Measurements from ENCODE around the genes AIP and PITPNM1.

DNA sequence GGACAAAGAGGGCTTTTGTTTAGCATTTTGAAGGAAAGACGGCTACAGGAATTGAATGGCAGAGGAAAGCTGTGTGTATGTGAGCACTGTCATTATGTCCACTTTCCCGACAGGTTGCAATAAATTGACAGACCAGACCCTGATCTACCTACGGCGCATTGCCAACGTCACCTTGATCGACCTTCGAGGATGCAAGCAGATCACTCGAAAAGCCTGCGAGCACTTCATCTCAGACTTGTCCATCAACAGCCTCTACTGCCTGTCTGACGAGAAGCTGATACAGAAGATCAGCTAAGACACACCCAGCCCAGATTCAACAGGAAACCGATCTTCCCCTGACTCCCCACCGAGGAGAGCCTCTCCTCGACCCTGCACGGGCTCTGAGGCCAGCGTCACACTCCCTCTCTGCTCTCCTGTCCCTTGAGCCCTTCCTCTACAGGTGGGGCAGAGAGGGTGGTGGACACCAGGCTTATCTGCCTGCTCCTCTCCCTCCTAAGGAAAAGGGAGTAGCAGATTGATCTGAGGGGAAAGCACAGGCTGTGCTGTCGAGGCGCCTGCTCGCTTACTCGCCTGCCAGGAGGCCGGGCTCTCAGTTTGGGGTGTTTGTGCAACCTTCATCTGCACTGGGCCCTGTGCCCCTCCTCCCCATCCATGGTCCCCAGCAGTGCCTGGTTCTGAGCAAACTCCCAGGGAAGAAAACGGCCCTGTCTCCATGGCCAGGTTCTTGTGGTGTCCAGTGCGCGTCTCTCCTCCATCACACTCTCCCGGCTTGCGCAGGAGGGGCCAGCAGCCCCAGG is 11.3 kb upstream of the GRK2 start:
- RRBS: no CpG with 5 or more reads among the region's 25 CpGs
CAGE:
- cytosol, long polyA plus RNA: no peak
- long polyA plus RNA: no peak
- nucleus, long polyA plus RNA: start-site peak on the minus strand centred at position 331 of the sequence, 55 bp wide, 8 and 20 reads in 2 replicates

DNA sequence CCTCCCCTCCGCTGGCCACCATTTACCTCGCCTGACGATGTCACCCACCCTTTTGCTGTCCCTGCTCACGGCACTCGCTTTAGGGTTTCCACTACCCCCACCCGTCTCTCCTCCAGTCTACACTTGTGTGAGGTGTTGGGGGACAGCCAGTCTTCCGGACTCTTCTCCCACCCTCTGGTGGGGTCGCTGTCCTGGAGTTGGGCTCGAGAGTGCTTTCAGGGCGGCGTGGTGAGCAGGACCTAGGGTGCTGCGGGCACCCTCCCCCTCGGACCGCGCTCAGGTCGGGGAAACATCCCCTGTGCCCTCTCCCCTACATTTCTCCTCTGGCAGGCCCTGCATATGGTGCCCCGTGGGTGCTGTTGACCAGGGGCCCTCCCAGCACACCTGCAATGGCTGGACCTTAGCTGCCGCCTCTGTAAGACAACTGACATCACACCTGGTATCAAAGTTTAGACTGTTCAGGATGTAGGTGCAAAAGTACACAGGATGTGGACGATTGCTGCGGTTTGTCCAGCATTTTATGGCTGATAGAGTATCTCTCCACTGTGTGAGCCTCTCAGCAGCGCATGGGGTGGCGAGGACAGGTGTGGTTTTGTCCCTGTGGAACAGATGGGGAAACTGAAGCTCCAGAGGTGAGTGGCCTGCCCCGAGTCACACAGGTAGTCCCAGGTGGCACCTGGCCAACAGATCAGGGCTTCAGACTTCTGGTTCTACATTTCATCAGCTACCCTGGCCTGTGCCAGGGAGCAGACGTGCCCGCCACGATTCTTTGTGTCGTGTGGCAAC is 1.1 kb downstream of the GRK2 start:
- RRBS: no CpG with 5 or more reads among the region's 27 CpGs
CAGE:
- cytosol, long polyA plus RNA: no peak
- long polyA plus RNA: no peak
- nucleus, long polyA plus RNA: no peak

GRCh38 chr11:67299168-67300110 is 3.9 kb upstream of the SSH3 start:
- RRBS: no CpG with 5 or more reads among the region's 32 CpGs
CAGE:
- cytosol, long polyA plus RNA: no peak
- long polyA plus RNA: no peak
- nucleus, long polyA plus RNA: no peak

GRCh38 chr11:67316958-67317989 is 13.9 kb downstream of the SSH3 start:
- RRBS: 2% methylated on average over 26 of the region's 70 CpGs
CAGE:
- cytosol, long polyA plus RNA: no peak
- long polyA plus RNA: no peak
- nucleus, long polyA plus RNA: no peak

DNA sequence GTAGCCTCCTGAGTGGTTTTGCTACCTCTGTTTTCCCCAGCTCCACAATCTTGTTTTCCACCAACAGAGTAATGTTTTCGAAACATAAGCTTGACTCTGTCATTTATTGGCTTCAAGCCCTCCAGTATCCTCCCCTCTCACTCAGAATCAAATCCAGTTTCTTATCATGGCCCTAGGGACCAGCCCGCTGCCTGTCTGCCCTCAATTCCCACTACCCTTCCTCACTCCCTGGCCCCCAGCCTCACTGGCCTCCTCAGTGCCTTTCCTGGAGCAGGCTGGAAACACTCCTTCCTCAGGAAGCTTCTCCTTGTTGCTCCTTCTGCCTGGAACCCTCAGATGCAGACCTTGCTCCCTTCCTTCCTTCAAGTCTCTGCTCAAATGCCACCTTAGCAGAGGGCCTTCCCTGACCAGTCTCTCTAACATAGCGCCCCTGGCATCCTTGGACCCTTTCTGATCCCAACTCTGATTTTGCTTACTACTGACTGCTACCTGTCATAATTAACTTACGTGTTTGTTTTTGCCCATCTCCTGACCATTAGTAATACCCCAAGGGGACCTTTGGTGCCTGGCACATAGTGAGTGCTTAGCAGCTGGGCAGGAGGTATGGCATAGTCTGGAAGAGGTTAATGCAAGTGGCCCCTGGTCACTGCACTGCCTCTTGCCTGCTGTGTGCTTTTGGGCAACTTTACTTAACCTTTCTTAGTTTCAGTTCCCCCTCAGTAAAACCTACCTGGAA is 3.7 kb downstream of the POLD4 start:
- RRBS: no CpG with 5 or more reads among the region's 4 CpGs
CAGE:
- cytosol, long polyA plus RNA: no peak
- long polyA plus RNA: no peak
- nucleus, long polyA plus RNA: no peak

DNA sequence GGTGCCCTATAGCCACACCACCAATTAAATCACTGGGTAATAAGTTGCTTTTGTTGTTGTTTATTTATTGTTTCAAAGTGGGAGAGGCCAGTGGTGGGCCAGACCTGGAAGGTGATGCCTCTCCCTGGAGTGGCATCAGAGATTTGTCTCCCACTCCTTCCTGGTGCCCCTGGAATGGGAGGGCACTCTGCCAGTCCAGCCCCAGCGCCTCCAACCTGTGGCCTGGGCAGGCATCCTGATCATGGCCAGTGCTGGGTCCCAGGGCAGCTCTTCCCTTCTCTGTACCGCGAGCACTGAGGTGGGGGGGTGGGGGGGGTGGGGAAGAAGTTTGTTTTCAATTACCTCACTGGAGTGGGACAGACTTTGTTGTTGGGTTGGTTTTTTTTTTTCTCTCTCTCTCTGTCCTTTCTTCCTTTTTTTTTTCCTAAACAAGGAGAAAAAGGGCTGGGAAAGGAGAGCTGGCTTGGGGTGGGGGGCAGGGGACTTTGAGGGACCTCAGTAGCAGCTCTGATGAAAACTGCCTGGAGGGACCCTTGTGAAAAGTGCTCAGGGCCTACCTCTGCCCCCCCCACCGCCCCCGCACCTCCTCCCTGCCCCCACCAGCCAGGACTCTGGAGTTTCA is 1.6 kb upstream of the CLCF1 start:
- RRBS: no CpG with 5 or more reads among the region's 5 CpGs
CAGE:
- cytosol, long polyA plus RNA: no peak
- long polyA plus RNA: no peak
- nucleus, long polyA plus RNA: no peak

DNA sequence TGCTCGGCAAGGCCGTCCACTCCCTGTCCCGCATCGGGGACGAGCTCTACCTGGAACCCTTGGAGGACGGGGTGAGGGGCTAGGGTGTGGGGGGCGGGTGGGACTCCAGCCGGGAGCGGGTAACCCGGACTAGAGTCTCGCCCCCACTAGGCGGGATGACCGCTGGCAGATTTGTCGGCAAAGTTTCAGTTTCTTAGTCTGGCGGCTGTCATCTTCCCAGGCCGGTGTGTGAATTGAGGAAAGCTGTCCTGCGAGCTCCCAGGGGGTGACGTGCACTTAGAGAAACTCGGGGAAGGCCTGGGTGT is 327 bp downstream of the RAD9A start:
- RRBS: under 1% methylated on average over 6 of the region's 19 CpGs
CAGE:
- cytosol, long polyA plus RNA: no peak
- long polyA plus RNA: no peak
- nucleus, long polyA plus RNA: start-site peak on the plus strand centred at position 110 of the sequence, 80 bp wide, 30 and 29 reads in 2 replicates

- RRBS: 70% methylated on average over 4 of the region's 10 CpGs
CAGE:
- cytosol, long polyA plus RNA: no peak
- long polyA plus RNA: no peak
- nucleus, long polyA plus RNA: no peak
Observed at GRCh38 chr11:67404537-67405169, 770 bp downstream of the TBC1D10C start.

- RRBS: 81% methylated on average over 9 of the region's 33 CpGs
CAGE:
- cytosol, long polyA plus RNA: no peak
- long polyA plus RNA: no peak
- nucleus, long polyA plus RNA: no peak
Observed at GRCh38 chr11:67432582-67433563, 4.6 kb downstream of the RPS6KB2 start.

GRCh38 chr11:67482500-67483700 is at the start of gene AIP:
Gene AIP (plus strand): TSS chr11:67483026.
- RRBS: 1% methylated on average over 8 of the region's 67 CpGs
CAGE:
- cytosol, long polyA plus RNA: start-site peak on the plus strand at chr11:67483040-67483055, 54 and 97 reads in 2 replicates; start-site peak on the plus strand at chr11:67483115-67483150, 400 and 802 reads in 2 replicates
- long polyA plus RNA: start-site peak on the plus strand at chr11:67483038-67483055, 65 and 72 reads in 2 replicates; start-site peak on the plus strand at chr11:67483124-67483150, 544 and 426 reads in 2 replicates
- nucleus, long polyA plus RNA: start-site peak on the plus strand at chr11:67483124-67483150, 248 and 265 reads in 2 replicates

DNA sequence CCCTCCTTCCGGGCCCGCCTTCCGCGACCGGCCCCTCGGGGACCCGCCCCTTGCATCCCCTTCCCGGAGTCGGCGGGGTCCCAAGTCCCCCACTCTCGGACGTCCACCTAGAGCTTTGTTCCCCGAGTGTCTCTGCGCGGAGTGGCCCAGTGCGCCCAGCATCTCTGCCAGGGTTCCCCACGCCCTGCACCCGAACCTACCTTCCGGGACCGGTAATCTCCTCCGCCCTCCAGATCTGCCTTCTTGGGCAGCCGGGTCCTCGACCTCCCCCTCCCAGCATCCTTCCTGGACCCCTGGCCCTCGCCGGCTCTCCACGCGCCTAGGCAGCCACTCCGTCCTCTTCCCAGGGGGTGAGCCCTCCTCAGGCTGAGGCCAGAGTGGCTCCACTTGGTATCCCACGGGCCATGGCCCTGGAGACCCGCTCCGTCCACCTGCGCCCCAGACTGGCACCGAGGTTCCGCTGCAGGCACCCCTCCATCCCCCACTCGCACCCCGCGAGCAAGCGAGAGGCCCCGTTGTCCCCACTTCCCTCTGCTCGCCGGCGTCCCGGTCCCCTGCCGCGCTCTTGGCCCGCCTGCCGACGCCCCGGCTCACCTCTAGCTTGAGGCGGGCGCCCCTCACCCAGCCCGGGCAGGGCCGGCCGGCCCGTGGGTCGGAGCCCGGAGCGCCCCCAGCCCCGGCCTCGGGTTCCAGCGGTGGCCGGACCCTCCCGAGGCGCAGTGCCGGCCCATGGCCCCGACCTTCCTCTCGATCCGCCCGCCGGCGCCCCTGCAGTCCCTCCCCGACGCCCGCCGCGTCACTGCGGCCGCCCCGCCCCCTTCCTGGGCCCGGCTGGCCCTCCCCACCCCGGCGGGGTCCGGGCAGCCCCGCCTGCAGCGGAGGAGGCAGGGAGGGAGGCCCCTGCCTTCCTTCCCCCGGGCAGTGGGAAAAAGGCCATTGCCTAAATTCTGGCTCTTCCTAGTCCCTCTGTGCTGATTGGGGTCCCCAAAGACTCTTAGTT is at the start of gene PITPNM1:
Gene PITPNM1, minus strand, starts transcription at position 770 of the 1,000 bp plus-strand sequence.
- RRBS: 2% methylated on average over 35 of the region's 86 CpGs
CAGE:
- cytosol, long polyA plus RNA: no peak
- long polyA plus RNA: no peak
- nucleus, long polyA plus RNA: no peak

DNA sequence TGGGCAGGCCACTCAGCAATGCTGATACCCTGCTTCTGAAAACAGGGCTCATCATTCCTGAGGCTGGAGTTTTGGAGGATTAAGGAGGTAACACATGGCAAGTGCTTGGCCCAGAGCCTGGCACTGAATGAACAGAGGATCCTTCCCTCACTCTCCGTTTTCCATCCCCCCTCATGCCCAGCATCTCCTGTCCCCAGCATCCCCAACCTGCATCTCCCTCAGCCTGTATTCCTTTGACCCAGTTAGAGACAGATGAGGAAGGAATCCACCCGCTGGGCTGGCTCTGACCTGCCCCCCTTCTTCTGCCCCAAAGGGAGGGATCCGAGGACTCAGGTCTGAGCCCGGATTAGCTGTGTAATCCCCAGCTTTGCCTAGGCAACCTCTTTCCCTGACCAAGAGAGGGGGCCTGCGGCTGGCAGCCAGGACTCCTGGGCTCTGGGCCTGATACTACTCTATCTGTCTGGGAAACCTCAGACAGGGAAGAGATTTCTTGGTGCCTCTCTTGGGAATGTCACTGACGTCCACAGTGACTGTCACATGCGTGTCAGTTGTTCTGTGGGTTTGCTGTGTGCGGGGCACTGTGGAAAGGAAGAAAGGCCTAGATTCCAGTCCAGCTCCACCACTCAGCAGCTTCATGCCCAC is 1.5 kb upstream of the NDUFV1 start:
- RRBS: no CpG with 5 or more reads among the region's 8 CpGs
CAGE:
- cytosol, long polyA plus RNA: no peak
- long polyA plus RNA: no peak
- nucleus, long polyA plus RNA: no peak

DNA sequence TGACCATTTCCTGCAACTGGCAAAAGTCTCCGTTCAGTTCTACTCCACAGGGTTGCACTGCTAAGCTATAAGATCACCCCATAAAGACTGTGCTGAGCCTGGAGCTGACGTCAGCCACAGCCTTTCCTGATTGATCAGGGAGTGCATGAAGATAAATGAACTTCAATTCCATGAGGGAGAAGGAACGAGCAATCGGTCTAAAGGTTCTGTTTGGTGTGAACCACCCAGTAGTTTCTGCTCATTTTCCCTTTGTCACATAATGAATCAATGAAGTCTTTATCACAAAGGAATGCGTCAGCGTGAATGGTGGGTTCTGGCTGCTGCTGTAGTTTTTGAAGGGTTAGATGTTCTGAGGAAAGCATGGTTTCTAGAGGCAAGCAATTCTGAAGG is 2.0 kb upstream of the ACY3 start:
- RRBS: no CpG with 5 or more reads among the region's 6 CpGs
CAGE:
- cytosol, long polyA plus RNA: no peak
- long polyA plus RNA: no peak
- nucleus, long polyA plus RNA: no peak

- RRBS: no CpG with 5 or more reads among the region's 8 CpGs
CAGE:
- cytosol, long polyA plus RNA: no peak
- long polyA plus RNA: no peak
- nucleus, long polyA plus RNA: no peak
Observed at GRCh38 chr11:67993465-67993960, 10.4 kb downstream of the UNC93B1 start.

- RRBS: no CpG with 5 or more reads among the region's 12 CpGs
CAGE:
- cytosol, long polyA plus RNA: no peak
- long polyA plus RNA: no peak
- nucleus, long polyA plus RNA: no peak
Observed at GRCh38 chr11:68004776-68005368, 975 bp upstream of the UNC93B1 start.

GRCh38 chr11:68090504-68091173 is 30.5 kb downstream of the CHKA start:
- RRBS: no CpG with 5 or more reads among the region's 8 CpGs
CAGE:
- cytosol, long polyA plus RNA: no peak
- long polyA plus RNA: no peak
- nucleus, long polyA plus RNA: no peak

- RRBS: no CpG with 5 or more reads among the region's 9 CpGs
CAGE:
- cytosol, long polyA plus RNA: no peak
- long polyA plus RNA: no peak
- nucleus, long polyA plus RNA: no peak
Observed at GRCh38 chr11:68099296-68100011, 21.7 kb downstream of the CHKA start.

DNA sequence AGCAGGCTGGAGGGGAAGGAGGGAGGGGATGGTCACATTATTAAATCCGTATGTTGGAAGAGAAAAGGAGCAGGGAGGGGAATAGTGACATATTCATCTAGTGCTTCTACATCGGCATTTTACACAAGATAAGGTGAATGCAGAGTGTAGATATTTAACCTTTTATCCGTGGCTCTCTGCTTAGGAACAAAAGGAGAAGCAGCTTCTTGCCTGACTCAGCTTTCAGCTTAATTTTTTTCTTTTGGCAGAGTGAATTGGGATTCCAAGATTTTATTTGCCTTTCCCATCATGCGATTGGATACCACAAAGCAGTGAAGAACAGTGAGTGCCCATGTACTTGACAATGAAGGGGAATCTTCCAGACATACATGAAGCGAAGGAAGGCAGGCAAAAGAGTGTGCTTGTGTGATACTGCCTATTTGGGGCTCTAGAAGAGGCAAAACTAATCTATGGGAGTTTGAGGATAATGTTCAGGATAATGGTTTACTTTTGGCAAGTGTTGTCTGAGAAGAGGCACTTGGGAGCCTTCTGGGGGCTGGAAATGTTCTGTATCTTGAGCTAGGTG is 17.0 kb upstream of the CHKA start:
- RRBS: no CpG with 5 or more reads among the region's 5 CpGs
CAGE:
- cytosol, long polyA plus RNA: no peak
- long polyA plus RNA: no peak
- nucleus, long polyA plus RNA: no peak

- RRBS: no CpG with 5 or more reads among the region's 15 CpGs
CAGE:
- cytosol, long polyA plus RNA: no peak
- long polyA plus RNA: no peak
- nucleus, long polyA plus RNA: no peak
Observed at GRCh38 chr11:68146124-68146601, 25.0 kb upstream of the CHKA start.

GRCh38 chr11:68150063-68150503 is 28.9 kb upstream of the CHKA start:
- RRBS: no CpG with 5 or more reads among the region's 8 CpGs
CAGE:
- cytosol, long polyA plus RNA: no peak
- long polyA plus RNA: no peak
- nucleus, long polyA plus RNA: no peak